ENCODE data around the genes AASDH, PPAT, NOA1 and IGFBP7.

GRCh38 chr4:55121188-55121766, 4.1 kb downstream of the KDR start:
- PRO-cap, 2 experiments, result no peak in any of the 2 experiments

- PRO-cap, 2 experiments, result no peak in any of the 2 experiments
These were observed 2.2 kb upstream of the TMEM165 start for GRCh38 chr4:55393585-55393838.

- PRO-cap, 2 experiments, result no peak in any of the 2 experiments
These were observed 39.4 kb downstream of the TMEM165 start for GRCh38 chr4:55435024-55435632.

DNA sequence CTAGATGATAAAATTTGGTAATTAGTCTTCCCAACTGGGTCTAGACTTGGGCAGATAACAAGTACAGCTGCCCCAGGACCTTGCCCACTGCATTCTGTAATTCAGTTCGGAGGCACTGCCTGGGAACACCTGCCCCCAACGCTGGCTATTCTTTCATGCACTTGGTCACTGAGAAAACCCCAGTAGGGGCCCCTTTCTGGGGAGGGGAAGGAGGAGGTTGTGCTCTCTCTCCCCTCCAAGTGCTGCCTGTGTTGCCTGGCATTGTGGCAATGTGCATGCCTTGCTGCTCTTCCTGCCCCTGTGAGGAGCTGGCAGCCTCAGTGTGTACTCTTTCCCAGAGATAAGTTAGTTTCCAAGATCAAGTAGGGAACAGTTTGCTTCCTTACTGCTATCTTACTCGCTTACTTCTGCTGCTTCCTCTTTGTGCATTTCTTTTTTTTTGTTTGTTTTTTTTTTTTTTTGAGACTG, 90.8 kb downstream of the AASDH start:
- PRO-cap, 2 experiments, result no peak in any of the 2 experiments

DNA sequence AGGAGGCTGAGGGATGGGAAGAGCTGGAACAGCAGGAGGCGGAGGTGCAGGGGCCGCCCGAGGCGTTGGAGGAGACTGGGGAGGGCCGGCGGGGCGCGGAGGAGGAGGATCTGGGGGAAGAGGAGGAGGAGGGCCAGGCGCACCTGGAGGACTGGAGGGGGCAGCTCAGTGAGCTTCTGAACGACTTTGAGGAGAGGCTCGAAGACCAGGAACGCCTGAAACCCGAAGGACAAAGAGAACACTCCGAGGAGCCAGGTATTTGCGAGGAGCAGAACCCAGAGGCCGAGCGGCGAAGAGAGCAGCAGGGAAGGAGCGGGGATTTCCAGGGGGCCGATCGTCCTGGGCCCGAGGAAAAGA, 72.7 kb downstream of the AASDH start:
- PRO-cap, 2 experiments, result no peak in any of the 2 experiments

DNA sequence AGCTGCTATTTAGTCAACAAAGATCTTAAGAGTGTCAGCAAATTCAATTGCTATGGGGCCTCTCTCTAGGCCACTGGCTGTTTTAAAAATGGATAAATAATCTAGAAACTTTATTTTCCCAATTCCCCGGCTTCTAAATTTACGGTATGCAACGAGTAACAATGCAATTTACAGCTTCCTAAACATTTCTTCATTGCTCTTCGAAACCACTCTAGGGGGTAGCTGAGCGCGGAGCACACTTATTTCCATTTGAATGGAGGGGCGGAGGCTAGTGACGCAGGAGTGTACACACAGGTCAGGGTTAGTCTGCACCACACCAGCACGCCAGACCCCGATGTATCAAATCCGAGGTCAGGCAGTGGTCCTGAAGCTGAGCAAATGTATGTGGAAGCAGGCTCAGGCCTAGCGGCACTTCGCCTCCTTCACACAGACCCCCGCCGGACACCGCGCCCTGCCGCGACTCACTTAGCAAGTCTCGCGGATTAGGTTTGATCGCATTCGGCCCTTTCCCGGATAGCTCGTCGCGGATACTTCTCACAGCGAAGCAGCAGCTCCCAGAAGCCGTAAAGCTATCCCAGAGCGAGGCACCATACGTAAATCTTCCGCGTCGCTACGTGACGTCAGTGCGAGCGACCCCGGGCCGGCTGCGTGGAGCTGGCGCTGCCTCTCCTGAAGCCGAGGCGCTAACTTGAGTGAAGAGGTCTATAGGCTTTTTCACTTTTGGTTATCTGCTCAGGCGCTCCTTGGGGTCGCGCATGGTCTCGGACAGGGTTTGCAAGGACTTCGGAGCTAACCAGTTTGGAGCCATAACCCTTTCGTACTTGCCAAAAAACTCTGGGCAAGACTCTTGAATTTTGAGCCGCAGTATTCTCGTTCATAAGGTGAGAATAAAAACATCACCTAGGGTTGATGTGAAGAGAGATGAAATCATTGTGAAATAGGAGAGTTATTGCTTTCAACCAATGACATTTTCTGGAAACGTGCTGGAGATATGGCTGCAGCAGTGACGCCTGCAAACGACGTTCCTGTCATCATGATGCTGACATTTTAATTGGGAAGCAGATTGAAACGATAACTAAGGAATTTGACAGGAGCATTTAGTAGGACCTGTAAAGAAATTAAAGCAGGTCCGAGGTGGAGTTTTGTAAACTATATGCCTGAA, at the start of gene AASDH:
TSS of gene AASDH (minus strand) at position 595 of the 1,162 bp plus-strand sequence.
- PRO-cap, 2 experiments, result peak in 2 of 2 experiments; most common plus-strand start position 623 of the sequence (in 2); most common minus-strand start position 213 of the sequence (in 1)

GRCh38 chr4:56434845-56435891, at the start of gene PPAT:
Gene PPAT (minus strand): TSS chr4:56435615.
- PRO-cap, 2 experiments, result peak in 2 of 2 experiments; most common plus-strand start chr4:56435367 (in 1); most common minus-strand start chr4:56435288 (in 1)

DNA sequence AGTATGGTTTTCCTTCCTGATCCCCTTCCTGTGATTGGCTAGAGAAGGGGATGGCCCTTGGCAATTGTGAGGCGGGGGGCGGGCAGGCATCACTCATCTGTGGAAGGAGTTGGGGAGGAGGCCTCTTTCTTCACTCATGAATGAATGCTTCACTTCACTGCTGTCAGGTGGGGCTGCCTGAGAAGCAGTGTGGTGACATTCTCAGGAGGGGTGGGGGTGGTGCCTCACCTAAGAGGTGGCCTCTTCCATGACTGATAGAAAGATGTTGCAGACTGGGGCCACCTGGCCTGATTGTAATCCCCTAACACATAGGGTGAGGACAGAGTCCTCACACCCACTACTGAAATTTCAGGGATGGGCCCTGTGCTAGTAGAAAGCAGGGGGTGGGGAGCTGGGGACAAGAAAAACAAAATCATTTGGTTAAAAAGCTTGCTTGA, 5.5 kb upstream of the HOPX start:
- PRO-cap, 2 experiments, result no peak in any of the 2 experiments

- PRO-cap, 2 experiments, result no peak in any of the 2 experiments
These were observed 65.5 kb downstream of the SPINK2 start for GRCh38 chr4:56755901-56756428.

DNA sequence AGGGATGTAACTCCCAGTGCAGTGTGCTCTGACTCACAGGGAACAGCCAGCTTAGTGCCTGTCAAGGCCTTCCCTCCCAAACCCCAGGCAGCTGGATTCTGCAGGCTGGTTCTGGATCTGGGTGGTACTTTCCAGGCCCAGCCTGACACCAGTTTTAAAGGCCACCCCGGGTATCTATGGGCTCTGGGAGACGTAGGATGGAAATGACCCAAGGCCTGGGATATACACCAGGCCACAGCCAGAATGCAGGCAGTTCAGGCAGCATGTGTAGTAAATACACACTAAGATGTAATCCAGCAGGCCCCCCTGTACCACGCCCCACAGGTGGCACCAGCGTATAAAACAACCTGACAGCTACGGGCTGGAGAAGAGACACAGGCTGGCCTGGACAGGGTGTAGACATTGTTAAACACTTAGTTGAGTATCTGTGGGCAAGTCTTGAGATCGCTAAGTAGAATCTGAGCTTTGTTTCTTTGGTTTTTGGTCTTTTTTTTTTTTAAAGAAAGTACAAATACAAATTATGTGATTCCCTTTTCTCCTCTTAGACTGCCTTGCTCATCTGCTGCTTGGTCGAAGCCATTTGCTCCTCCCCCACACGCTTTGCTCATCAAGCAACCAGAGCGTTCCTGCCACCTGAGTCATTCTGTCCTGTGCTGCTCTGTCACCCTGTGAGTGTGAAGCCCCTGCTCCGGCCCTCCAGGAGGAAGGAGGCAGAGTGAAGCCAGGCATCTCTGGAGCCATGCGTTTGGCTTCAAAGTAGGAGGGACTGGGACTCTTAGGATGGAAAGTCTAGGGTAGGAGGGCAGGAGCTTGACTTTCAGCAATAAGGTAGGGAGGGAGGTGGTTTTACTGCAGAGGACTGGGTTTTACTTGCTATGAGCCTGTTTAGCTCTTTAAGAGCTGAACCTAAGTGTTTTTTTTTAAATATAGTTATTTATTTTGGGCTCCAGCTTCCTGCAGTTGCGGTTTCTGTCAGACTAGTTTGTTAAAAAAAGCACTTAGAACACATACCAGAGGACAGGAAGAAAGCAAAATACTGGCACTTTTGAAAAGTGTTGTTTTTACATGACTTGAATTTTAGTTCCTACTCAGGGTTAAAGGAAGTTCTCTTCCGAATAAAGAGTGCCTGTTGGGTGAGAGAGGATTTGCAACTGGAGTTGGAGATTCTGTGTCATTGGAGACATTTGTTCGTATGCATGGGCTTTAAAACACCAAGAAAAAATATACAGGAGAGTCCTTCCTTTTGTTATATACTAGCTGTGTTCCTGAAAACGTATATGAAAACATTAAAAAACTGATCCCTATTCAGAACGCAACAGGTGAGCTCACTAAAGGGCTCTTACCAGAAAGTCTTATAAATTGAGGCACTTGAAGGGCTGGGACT, 63.7 kb downstream of the SPINK2 start:
- PRO-cap, 2 experiments, result peak in 2 of 2 experiments; most common plus-strand start position 641 of the sequence (in 2); most common minus-strand start position 272 of the sequence (in 1)

GRCh38 chr4:56799605-56800553, 21.6 kb downstream of the SPINK2 start:
- PRO-cap, 2 experiments, result peak in 1 of 2 experiments; most common minus-strand start chr4:56800257 (in 1)

DNA sequence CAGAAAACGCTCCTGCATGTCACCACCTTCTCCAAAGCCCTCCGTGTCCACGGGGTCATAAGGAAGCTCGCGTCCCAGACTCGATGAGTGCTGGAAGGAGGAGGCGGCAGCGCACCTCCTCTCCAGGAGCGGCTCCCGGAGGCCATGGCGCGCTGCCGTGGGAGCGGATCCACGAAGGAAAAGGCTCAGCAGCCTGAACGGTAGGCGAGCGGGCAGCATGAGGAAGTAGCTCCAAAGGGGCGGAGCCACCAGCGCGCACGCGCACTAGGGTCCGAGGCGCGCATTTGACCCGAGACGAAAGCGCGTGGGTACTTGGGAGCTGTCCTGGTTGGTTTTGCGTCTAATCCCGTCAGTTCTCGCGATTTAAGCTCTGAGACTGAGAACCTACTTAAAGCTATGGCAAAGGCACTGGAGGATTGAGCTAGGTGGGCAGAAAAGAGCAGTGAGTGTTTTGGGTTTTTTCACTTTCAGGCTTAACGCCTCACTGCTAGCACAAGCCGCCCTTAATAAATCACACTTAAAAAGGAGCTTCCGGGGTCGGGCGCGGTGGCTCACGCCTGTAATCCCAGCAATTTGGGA, at the start of gene NOA1:
TSS of gene NOA1 (minus strand) at position 240 of the 579 bp plus-strand sequence.
- PRO-cap, 2 experiments, result peak in 2 of 2 experiments; most common plus-strand start position 416 of the sequence (in 2); most common minus-strand start position 199 of the sequence (in 2)

- PRO-cap, 2 experiments, result no peak in any of the 2 experiments
These were observed at the start of gene IGFBP7 for GRCh38 chr4:57109889-57110856. Gene IGFBP7 (minus strand): TSS chr4:57110385.

- PRO-cap, 2 experiments, result no peak in any of the 2 experiments
These were observed 1014.7 kb upstream of the IGFBP7 start for GRCh38 chr4:58124996-58125243.

GRCh38 chr4:58301232-58302098, 1191.3 kb upstream of the IGFBP7 start:
- PRO-cap, 2 experiments, result no peak in any of the 2 experiments

GRCh38 chr4:61646607-61646993, 446.5 kb downstream of the ADGRL3 start:
- PRO-cap, 2 experiments, result no peak in any of the 2 experiments

DNA sequence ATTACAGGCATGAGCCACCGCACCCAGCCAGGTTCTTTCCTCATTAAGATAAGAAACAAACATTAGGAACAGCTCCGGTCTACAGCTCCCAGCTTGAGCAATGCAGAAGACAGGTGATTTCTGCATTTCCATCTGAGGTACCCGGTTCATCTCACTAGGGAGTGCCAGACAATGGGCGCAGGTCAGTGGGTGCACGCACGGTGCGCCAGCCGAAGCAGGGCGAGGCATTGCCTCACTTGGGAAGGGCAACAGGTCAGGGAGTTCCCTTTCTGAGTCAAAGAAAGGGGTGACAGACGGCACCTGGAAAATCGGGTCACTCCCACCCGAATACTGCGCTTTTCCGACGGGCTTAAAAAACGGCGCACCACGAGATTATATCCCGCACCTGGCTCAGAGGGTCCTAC, 493.7 kb downstream of the EPHA5 start:
- PRO-cap, 2 experiments, result no peak in any of the 2 experiments

- PRO-cap, 2 experiments, result no peak in any of the 2 experiments
These were observed 328.4 kb upstream of the EPHA5 start for GRCh38 chr4:65998396-65999467.

DNA sequence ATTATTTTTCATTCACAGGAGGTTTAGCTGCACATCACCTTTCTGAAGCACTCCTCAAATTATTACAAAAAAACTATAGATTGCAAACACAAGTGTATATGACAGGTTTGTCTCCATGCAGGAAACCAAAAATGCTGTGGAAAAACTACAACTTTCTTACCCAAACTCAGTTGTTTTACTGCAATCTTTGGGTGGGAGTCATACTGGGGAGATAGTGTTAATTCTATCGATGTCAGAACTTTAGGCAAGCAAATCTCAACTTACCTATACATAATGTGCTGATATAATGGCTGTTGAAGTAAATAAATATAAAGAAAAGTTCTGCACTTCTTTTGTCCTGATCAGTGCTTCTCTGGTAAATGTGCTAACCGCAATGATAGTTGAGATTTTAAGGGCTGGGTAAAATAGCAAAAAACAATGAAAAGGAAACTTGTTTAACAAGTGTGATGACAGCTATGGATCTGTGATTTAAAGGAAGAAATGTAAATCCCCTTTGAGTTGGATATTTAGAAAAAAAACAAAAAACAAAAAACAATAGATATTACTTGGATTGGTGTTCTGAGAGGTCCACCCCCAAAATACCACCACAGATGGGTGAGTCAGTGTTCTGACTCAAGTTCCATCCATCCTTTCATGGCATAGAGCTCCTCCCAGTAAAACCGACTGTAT, 27.7 kb downstream of the TMPRSS11B start:
- PRO-cap, 2 experiments, result no peak in any of the 2 experiments

DNA sequence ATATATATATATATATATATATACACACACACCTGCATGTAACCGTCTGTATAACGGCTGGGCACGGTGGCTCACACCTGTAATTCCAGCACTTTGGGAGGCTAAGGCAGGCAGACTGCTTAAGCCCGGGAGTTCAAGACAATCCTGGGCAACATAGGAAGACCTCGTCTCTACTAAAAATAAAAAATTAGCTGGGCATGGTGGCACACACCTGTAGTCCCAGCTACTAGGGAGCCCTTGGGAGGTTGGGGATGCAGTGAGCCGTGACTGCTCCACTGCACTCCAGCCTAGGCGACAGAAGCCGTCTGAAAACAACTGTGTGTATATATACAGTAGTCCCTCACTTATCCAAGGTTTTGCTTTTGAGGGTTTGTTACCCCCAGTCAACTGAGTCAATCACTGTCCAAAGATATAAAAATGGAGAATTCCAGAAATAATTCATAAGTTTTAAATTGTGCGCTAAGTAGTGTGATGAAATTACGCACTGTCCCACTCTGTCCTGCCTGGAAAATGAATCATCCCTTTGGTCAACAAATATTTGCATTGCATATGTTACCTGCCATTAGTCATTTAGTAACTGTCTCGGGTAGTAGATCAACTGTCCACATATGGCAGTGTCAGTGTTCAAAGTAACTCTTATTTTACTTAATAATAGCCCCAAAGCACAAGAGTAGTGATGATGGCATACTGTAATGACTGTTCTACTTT, 3.7 kb downstream of the YTHDC1 start:
- PRO-cap, 2 experiments, result no peak in any of the 2 experiments

Measured in helper T cell (primary cell).